H4 (cell line): ENCODE measurements around the gene TDRD12.

- RAMPAGE, long total RNA: no peak
These were observed 29.7 kb downstream of the ZNF507 start for GRCh38 chr19:32374968-32375590.

DNA sequence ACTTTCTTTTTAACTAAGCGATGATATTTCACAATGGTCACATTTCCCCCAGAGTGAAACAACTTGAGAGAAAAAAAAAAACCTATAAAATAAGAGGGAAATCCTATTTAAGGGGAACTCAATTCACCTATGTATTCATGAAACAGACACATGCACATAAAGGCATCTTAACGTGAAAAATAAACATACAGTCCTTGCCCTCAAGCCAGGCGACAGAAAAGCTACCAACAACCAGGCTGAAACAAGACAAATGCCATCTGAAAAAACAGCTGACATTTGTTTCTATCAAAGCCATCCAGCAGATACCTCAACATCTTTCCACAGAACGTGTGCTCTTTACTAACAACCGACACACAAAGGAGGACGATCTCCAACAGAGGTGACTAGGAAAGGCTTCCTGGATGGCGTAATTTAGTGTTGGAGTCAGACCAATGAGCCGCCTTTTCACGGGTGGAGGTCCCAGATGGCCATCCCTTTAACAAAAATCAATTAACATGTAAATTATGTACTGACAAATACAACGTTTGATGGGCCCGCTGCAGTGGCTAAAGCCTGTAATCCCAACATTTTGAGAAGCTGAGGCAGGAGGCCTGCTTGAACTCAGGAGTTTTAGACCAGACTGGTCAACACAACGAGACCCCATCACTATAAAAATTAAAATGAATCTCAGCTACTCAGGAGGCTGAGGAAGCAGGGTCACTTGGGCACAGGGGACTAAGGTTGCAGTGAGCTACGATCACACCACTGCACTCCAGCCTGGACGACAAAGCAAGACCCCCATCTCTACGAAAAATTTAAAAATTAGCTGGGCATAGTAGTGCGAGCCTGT lies 1.4 kb upstream of the DPY19L3 start:
- RAMPAGE, long total RNA: no peak

- RAMPAGE, long total RNA: no peak
These were observed 28.4 kb downstream of the DPY19L3 start for GRCh38 chr19:32434028-32434374.

DNA sequence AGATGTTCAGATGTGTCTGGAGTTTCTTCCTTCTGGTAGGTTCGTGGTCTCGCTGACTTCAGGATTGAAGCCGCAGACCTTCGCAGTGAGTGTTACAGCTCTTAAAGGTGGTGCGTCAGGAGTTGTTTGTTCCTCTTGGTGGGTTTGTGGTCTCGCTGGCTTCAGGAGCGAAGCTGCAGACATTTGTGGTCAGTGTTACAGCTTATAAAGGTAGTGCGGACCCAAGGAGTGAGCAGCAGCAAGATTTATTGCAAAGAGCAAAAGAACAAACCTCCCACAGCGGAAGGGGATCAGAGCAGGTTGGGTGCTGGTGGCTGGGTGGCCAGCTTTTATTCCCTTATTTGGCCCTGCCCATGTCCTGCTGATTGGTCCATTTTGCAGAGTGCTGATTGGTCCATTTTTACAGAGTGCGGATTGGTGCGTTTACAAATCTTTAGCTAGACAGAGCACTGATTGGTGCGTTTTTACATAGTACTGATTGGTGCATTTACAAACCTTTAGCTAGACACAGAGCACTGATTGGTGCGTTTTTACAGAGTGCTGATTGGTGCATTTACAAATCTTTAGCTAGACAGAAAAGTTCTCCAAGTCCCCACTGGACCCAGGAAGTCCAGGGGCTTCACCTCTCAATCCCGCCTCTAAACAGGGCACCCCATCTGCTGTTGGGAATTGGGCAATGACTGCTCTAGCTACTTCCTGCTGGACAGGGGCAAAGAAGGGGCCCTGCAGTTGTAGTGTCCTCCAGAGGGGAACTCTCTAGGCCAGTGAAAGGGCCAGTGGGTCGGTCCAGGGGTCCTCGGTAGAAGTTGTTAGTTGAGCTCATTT lies 1.8 kb downstream of the NUDT19 start:
- RAMPAGE, long total RNA: no peak

DNA sequence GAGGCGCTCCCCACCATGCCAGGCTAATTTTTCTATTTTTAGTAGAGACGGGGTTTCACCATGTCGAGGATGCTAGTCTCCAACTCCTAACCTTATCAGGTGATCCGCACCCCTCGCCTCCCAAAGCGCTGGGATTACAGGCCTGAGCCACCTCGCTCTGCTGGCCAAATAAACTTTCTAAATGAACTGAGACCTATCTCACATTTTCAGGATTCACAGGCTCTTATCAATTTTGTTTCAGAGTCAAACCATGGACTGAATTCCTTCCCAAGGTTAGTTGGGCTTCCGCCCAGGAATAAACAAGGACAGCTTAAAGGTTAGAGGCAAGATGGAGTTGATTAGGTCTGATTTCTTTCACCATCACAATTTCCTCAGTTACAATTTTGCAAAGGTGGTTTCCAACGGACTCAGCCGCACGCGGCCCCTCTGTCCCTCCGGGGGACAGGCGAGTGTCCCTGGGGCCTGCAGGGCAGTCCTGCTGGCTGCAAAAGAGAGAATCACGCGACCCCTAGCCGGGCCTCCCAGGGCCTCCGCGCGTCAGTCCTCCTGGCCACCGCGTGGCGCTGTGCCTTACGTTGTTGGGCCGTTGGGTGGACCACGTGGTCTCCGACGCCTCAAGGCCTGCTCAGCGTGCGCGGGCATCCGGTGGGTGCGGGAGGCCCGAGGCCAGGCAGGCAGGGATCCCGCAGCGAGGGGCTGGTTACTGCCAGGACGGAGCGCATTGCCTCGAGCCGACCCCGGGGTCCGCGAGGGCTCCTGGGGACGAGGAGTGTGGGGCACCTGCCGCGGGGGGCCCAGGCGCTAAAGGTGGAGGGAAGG lies at the start of gene TDRD12:
TSS of gene TDRD12 (plus strand) at position 622 of the 819 bp plus-strand sequence.
- RAMPAGE, long total RNA: no peak

GRCh38 chr19:33052107-33052787 lies 12.4 kb downstream of the RHPN2 start:
- RAMPAGE, long total RNA: no peak

GRCh38 chr19:33241103-33241661 lies 15.5 kb upstream of the SLC7A10 start:
- RAMPAGE, long total RNA: no peak

GRCh38 chr19:33246608-33247285 lies 21.1 kb upstream of the SLC7A10 start:
- RAMPAGE, long total RNA: no peak

DNA sequence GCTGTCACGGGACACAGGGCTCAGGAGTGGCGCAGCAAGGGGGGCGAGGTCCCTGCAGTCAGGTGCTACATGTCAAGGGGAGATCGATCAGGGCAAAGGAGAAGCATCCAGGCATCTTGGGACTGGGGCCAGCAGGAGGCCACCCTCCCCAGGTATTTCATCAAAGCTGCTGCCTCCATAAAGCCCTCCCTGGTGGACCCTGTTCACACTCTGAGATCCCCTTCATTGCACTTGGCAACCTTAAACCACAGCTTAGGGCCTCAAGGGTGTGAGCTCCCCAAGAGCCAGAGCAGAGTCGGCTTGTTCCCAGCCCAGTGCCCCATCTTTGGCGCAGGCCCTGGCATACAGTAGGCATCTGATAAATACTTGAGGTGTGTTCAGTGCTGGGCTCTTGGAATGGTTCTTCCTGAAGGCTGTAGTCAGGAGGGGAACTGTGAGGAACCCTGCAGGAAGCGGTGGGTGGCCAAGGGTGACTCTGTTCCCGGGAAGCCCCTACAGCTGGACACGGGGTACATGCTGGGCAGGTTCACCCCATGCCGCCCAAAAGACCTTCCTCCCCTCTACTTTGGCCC lies 4.5 kb downstream of the CEBPA start:
- RAMPAGE, long total RNA: no peak

GRCh38 chr19:33304999-33305840 lies 2.9 kb upstream of the CEBPA start:
- RAMPAGE, long total RNA: no peak

DNA sequence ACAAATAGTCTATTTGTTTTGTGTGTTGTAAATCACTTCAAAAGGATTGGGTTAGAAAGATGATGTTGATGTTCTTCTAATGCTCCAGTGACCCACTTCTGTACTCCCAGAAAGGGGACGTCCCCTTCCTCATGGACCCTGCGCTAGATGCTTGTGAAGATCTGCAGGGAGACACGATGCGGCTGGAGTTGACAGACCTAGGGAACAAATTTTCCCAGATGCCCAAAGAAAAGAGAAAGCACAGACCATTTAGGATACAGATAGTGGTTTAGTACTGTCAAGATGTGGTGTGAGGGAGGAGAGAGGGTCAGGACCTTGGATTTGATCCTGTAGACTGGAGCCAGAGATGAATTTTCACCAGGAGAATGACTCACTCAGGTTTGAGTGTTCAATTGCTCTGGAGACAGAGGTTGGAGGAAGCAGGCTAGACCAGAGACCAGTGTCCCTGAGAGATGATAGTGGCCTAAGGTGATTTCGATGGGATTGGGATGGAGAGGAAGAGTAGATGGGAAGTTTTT lies 2.1 kb downstream of the CEBPG start:
- RAMPAGE, long total RNA: no peak

DNA sequence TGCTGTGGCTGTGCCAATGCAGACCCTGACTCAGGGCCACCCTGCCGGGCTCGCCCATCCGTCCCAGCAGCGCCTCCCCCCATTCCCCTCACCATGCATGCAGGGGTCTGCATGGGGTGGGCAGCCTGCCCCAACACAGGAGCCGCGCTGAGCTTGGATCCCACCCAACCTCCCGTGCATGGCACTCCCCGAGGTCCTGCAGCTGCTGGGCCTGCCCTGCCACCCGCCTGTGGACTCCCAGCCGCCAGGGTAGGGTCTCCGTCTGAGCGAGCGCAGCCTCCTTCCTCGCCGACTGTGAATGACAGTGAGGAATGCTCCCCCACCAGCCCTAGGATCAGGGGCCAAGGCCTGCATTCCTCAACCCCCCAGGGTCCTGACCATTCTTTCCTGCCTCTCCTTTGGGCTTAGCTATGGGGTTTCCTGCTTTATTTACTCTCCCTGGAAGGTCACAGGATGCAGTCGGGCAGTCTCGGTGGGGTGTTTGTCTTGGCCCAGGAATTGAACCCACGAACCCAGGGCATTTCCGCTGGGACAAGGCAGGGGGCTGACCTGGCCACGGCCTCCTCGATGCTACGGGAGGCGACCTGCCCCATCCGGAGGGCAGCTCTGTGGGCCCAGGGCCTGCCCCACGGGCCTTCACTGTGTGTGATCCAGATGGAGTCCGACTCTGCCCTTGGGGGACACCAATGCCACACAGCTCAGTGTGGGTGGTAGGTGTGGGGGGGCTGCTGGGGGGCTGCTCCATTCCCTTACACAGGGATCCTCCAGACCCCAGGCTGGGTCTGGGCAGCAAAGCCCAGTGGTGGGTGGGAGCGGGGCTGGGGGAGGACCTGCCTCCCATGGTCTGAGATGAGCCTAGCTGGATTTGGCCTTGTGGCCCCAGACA lies 23.6 kb downstream of the CEBPG start:
- RAMPAGE, long total RNA: no peak

DNA sequence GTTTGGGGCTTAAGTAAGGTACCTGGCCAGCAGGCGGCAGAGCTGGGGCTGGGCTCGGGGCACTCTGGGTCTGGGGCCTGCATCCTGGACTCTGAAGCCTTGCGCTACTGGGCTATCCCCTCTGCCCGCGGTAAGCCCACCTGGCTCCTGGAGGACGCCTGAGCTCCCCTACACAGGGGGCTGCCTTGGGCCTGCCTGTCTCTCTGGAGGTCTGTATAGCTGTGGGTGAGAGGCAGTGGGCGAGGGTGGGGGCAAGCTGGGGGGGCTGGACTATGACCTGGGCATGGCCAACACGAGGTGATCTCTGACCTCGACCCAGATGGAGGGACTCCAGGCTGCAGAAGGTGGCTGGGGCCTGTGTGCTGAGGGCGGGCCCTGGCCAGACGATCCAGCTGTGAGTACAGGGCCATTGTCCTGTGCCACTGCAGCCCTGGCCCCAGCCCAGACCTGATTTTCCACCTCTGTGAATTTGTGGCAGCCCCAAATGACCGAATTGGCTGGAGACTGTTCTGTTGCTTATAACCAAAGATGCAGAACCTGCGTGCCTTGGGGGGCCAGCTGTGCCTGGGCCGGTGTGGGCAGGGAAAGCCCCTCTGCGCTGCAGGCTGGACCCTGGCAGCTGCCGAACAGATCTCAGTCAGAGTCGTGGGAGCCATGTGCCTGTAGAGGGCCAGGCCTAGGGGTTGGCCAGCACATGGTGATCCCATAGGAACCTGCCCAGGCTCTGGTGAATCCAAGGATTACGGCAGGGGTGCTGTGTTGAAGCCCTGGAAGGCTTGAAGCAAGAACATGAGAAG lies 26.6 kb downstream of the CEBPG start:
- RAMPAGE, long total RNA: no peak

DNA sequence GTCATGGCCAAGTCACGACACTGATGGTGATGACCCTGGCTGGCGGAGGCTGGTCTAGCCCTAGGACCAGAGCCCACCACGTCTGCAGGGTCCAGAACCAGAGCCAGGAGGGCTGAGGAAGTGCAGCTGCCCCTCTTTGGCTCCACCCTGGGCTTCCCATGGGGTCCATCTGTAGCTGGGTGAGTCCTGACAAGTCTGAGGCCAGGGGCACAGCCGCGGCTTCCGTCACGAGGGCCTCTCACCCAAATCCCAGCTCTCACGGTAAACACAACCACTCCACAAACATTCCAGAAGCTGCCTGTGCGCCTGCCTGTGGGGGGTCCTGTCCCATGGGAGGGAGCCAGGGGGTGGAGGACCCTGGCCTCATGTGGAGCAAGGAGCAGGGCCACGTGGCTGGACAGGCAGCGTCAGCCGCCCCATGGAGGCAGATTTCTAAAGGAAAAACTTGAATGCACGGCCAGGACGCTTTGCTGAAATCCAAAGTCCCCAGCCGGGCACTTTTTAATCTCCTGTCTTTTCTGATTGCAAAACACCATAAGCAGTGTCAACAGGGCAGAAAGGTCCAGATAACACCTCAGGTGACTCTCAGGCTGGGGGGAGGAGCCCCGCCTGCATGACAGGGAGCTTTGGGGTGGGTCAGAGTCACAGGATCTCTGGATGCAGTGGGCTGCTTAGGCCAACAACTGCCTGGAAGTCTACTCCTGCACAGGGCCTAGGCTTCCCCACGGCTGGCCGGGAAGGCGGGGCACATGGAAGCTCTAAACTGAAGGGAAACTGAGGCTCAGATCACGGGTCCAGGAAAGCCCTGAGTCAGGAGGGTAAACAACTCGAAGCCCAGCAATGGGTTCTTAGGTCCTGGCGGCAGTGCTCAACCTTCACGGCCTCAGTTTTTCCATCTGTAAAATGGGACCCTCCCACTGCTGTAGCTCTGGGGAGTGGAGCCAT lies 30.0 kb downstream of the CEBPG start:
- RAMPAGE, long total RNA: no peak

GRCh38 chr19:33405824-33406200 lies 32.3 kb downstream of the CEBPG start:
- RAMPAGE, long total RNA: no peak

DNA sequence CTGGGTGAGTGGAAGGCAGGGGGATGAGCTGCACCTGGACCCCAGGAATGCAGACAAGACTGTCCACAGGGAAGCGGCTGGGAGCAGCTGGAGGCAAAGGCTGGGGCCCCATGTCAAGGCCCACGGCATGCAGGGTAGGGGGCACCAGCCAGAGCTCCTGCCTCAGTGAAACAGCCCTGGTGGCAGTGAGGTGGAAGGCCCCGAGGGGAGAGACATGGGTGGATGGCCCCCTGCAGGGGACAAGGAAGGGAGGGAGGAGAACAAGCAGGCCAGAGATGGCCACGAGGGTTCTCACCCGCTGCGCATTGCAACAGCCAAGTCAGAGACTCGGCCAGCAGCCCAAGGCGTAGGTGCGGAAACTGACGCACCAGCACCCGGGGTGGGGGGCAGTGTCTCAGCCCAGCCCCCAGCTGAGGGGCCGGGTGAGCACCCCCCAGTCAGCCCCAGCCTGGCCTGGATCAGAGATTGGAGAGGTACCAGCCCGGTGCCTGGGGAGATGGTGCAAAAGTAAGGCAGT lies 34.3 kb downstream of the PEPD start:
- RAMPAGE, long total RNA: no peak

- RAMPAGE, long total RNA: no peak
These were observed 22.3 kb downstream of the PEPD start for GRCh38 chr19:33499218-33499830.

- RAMPAGE, long total RNA: no peak
These were observed 12.7 kb downstream of the PEPD start for GRCh38 chr19:33508853-33509326.

- RAMPAGE, long total RNA: no peak
These were observed 41.3 kb upstream of the CHST8 start for GRCh38 chr19:33580208-33581003.

DNA sequence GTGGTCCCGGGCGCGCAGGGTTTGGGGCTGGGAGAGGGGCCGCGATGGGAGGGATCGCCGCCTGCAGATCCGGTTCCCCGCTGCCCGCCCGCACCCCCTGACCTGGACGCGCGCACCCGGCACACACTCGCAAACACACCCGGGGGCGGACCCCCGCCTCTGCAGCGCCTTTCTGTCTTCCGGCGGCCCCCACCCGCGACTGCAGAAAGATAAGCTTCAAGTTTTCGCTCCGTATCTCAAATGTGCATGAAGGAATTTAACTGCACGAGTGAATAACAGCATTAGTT lies 799 bp downstream of the KCTD15 start:
- RAMPAGE, long total RNA: no peak